OVCAR3 (cell line): ENCODE measurements around a stretch of chr6.

DNA sequence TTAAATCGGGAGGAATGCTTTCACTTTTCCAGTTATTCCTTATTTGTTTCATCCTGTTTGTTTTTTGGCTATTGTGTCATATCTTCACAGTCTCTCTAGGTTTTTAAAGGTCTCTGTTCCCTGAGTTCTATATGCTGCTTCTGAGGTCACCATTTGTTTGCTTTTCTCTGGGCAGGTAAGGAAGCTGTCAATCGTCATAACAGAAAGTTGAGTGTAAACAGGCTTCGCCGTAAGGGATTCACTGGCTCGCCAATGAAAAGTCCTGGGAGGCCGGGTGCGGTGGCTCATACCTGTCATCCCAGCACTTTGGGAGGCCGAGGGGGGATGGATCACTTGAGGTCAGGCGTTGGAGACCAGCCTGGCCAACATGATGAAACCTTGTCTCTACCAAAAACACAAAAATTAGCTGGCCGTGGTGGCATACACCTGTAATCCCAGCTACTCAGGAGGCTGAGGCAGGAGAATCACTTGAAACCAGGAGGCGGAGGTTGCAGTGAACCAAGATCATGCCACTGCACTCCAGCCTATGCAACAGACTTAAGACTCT is 48.8 kb upstream of the RPS6KA2 start:
- RRBS, result no CpG with 5 or more reads among the region's 11 CpGs

DNA sequence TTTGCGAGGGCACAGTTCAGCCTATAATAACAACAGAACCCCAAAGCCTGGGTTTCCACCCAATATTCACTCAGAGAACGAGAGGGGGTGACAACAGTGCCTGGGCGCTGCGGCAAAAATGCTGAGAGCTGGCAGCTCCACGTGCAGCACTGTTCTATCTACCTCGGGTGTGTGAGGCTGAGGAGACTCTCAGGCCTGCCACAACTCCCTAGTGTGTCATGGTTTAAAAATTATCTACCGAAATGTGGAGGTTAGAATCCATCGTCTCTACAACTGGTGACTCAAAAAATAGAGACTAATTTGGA is 118.5 kb upstream of the RPS6KA2 start:
- RRBS, result no CpG with 5 or more reads among the region's 8 CpGs

DNA sequence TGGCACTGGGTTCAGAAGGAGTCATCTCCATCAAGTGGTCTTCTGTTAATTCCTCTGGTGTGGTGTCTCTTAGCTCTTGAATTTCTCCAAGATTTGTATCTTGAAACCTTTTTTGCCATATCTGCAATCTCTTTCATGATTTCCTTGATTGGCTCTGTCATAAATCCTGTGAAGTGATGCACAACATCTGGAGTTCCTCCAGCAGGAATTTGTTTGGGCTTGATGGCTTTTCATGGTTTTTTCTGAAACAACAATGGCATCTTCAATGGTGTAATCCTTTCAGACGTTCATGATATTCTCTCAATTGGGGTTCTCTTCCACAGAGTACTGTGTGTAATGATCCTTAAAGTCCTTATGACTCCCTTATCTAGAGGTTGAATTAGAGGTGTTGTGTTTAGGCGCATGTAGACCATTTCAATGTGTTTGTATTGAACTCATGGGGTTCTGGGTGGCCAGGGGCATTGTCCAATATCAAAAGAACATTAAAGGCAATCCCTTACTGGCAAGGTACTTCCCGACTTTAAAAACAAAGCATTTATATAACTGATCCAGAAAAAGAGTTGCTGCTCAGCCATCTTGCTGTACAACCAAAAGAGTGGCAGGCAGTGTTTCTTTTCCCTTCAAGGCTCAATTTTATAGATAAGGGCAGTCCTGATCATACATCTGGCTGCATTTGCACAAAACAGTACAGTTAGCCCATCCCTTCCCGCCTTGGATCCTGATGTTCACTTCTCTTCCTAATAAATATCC is 4.1 kb upstream of the CEP43 start:
- RRBS, result no CpG with 5 or more reads among the region's 4 CpGs

- RRBS, result 91% methylated on average over 7 of the region's 45 CpGs
These were observed 29.2 kb upstream of the CCR6 start for GRCh38 chr6:167093364-167094356.

- RRBS, result no CpG with 5 or more reads among the region's 19 CpGs
These were observed 6.9 kb upstream of the CCR6 start for GRCh38 chr6:167115856-167116568.

- RRBS, result no CpG with 5 or more reads among the region's 1 CpG
These were observed 17.2 kb downstream of the TTLL2 start for GRCh38 chr6:167342074-167342529.

DNA sequence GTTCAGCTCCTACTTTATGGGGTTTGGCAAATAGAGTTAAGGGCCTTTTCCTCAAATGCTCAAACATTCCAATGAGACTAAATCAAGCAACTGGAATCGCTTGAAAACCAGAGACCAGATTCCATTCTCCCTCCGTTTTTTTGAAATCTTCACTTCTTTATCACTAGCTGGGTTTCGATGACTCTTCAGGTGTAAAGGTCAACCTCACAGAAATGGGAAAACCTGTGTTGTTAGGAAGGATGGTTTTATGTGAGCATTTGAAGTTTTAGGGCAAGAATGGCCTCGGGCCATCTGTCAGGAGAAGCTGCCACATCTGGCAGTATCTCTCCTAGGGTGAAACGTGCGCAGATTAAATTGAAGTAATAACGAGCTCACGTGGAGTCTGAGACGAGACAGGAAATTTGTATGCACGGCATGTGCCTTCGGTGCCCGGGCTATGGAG is 25.0 kb downstream of the TTLL2 start:
- RRBS, result no CpG with 5 or more reads among the region's 12 CpGs

- RRBS, result 34% methylated on average over 13 of the region's 67 CpGs
These were observed 26.2 kb downstream of the TTLL2 start for GRCh38 chr6:167350711-167351859.

- RRBS, result no CpG with 5 or more reads among the region's 25 CpGs
These were observed 96.4 kb downstream of the TTLL2 start for GRCh38 chr6:167421179-167421696.

DNA sequence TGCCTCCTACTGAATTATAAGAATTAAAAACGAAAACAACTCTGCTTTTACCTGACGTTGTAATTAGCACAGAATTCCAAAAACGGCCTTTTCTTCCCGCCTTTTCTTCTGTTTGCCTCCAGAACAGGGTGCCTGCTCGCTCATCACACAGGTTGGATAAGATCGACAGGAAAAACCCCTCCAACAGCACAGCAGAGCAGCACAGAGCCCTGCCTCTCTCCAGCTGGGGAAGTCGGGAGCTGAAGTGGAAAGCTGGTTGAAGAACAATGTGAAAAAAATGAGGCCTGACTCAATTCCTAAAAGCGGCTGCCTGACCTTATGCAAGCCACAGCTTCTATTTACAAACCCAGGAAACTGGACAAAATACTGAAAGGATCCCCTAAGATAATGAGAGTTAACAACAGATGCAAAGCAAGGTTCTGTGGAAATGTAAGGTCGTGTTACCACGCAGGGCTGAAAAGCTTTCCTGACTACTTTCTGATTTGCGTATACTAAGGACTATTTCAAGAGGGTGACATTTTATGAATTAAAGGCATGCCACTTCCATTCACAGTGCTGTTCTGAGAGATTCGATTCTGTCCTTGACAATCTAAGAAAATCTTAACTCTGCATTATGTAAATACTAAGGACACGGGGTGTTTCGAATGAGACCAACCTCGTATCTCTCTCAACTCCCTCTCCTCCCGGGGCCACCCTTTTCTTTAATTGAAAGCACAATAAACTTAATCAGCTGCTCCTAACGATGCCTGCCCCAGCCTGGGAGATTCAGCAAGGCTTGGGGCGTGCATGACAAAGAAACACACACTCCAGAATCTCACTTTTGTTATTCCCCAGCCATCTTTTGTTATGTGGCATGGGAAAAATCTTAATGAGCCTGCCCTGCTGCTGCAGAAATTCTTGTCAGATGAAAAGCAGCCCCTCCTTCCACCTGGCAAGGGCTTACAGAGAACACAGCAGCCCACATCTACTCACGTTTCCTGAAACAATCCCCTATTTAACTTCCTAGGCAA is 117.1 kb downstream of the TTLL2 start:
- RRBS, result no CpG with 5 or more reads among the region's 19 CpGs

DNA sequence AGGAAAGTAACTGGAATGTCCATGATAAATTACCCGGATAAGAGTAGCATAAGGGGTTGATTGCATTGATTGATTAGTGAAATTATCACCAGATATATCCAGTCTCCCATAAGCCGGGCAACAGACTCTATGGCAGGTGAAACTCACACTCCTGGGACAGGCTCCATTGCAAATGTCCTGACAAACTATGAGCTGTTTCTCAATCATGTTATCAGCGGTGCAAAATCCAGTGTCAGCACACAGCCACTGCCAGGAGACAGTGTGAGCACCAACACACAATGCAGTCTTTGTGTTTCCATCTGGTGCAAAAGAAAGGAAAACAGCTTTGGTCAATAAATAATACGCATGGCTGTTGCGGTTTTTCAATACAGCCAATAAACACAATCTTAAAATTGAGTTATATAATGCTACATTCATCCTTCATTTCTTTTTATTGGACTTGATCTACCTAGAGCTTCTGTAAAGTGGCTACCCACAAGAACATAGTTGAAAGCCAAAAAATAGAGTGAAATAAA is 64.4 kb upstream of the AFDN start:
- RRBS, result 95% methylated on average over 1 of the region's 5 CpGs

GRCh38 chr6:167786834-167787472 is 39.8 kb upstream of the AFDN start:
- RRBS, result no CpG with 5 or more reads among the region's 7 CpGs

DNA sequence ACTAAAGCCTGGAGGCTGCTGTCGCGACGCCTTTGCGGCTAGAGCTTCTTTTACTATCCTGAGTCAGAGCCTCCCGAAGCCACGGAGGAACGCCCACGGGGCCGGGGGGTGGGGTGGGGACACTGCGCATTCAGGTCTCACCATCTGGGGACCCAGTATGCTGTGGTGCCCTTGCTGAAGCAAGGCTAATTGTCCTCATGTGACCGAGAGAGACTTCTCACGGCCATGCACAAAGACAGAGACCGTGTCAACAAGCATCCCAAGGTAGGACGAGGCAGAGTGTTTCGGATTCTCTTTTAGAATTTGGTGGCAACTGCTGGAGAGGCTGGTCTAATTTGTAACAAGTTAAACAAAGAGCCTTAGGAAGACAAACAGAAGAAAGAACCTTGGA is 38.4 kb upstream of the AFDN start:
- RRBS, result no CpG with 5 or more reads among the region's 15 CpGs

DNA sequence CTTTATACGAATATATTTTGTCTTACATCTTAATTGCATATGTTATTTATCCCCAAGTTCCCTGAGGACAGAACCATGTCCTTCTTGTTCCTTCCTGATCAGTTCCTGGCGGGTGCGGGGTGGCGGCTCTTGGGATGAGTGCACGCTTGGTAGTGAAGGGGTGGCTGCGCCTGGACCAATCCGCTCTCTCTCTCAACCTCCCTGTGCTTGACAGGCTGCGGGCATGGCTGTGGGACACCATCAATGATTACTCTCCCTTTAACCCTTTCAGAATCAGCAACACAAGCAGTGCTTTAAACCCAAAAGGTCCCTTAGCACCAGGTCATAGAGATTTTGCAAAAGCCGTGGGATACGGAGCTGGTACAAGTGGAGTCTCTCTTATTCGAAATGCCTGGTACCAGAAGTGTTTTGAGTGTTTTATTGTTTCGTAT is 34.6 kb upstream of the AFDN start:
- RRBS, result no CpG with 5 or more reads among the region's 12 CpGs

DNA sequence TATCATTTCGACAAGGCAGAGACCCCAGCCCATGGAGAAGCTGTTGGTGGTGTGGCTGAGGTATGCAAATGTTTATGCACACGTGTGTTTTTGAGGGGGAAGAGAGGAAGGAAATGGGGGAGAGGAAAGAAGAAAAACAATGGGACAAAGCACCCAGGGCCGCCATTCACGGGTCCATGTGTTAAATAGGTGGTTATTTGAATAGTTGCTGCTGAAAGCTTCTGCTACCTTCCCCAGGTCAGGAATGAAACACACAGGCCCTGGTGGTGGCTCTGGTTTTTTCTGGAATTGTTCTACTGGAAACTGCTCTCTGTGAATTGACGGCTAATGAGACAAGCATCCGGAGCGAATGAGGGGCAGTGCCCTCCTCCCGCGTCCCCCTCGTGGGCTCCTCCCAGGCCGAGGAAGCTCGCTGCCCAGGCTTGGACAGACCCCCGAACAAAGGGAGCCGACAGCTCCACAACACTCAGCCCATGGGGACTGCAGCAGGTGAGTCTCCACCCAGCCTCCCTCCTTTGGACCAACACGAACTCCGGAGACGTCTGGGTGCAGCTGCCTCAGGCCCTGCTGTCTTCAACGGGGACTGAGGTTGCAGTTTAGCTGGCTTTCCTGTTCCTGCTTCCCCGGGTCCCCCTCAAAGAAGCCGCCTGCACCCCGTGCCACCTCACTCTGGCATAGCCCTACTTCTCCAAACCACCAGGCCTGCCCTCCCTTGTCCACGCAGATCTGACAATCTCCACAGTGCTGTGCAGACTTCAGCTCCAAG is 31.4 kb upstream of the AFDN start:
- RRBS, result 98% methylated on average over 3 of the region's 22 CpGs

GRCh38 chr6:167815697-167816243 is 10.9 kb upstream of the AFDN start:
- RRBS, result 60% methylated on average over 3 of the region's 24 CpGs

- RRBS, result 95% methylated on average over 6 of the region's 48 CpGs
These were observed 45.8 kb upstream of the KIF25 start for GRCh38 chr6:167951356-167952292.

DNA sequence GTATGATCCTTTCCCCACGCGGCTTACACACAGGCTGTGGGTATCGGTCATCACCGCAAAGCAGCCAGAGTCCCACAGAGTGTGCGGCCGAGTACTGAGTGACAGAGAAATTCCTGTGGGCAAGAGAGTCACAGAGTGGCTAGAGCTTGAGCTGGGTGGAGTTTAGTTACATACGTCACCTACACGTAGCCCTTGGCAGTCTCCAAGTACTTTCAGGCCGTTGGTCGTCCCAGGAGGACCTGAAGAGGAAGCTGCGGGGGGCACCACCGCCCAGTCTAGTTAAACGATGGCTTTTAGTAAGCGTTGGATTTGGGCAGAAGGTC is 28.3 kb downstream of the KIF25 start:
- RRBS, result no CpG with 5 or more reads among the region's 14 CpGs

DNA sequence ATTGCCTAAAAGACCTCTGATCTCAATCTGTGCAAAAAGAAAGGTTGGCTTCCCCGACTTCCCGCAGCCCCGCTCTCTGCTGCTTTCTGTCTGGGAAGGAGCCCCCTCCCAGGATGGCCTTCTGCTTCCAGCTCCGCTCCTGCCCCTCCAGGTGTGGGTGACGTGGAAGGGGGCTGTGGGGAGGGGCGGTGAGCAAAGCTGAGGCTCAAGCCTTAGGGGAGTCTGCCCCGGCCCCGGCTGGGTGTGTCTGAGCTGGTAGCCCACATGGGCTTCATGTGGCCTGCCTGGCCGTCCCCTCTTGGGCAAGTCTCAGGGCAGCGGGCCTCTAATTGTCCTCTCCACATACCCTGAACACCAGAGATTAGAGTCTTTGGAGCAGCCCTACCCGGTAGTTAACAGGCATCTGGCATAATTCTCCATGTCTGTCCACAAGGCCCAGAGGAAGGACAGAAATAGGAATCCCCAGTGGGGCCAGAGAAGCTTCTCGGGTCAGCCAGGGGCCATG is 24.3 kb downstream of the FRMD1 start:
- RRBS, result no CpG with 5 or more reads among the region's 12 CpGs

DNA sequence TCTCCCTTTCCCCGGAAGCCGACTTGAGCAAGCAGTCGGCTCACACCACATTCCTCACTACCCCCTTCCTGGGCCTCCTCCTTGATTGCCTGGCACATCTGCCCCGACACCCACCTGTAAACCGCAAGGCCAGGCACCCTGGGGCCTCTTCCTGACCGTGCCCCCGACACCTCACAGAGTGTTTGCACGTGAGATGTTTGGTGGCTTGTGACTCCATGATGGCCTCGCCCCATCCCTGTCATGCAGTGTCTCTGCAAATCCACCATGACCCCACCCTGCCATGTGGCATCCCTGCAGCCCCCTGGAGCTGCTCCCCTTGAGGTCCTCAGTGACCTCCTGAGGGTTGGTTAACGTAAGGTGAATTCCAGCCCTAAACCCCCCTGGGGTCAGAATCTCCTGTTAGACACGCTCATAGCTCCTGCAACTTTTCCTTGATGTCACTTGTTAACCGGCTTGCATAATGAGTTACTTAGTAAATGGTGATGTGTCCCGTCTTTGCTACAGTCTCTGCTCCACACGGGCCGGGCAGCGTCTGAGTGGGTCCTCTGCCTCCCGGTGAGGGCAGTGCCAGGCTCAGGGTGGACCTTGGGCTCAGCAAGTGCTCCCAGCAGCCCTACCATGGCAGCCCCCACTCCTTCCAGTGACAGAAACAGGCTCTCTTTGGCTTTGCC is 116.0 kb upstream of the FRMD1 start:
- RRBS, result 100% methylated on average over 1 of the region's 17 CpGs